Thoracic aorta endothelial cell (primary cell): Measurements from ENCODE around the genes MYOM3 and RCAN3.

DNA sequence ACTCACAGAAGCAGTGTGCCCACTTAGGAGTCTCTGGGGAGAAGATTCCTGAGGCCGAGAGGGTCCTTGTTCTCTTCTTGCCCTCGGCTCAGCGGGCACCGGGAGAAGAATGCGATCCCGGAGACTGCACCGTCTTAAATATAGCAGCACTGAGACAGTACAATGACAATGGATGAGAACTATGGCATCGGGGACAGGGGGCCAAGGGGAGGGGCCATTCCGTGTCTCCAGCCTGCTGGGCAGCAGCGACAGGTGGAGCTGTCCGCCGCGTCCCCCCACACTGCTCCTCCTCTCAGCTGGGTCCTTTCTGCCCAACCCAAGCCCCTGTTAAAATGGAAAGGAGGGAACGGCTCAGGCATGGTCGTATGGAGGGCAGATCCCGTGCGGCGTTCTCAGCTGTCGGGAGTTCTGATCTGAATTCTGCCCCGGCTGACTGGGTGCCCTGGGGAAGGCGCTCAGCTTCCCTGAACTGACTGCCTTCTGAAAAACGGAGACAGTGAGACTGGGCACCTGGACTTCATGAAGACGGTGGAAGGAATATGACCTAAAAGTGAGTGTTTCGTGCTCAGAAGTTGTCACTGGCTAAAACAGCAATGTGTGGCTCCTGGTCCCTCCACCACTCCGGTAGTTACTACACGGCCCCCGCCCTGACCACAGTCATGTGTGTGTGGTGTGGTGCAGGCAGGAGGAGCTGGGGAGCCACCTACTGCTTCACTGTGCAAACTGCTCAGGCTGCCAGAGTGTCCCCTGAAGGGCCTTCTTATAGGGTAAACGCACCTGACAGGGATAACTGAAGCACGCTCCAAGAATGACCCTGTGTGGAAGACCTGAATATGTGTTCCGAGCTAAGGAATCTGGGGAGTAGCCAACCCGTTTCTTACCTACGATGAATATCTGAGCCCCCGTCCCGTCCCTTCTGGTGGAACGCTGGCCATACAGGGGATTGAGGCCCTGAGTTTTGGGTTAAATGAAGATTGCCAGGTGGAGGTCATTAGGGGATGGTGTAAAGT, at the start of gene MYOM3:
Gene MYOM3 (minus strand): TSS at position 111 of the 1,010 bp plus-strand sequence.
- CAGE, long polyA plus RNA: no peak

DNA sequence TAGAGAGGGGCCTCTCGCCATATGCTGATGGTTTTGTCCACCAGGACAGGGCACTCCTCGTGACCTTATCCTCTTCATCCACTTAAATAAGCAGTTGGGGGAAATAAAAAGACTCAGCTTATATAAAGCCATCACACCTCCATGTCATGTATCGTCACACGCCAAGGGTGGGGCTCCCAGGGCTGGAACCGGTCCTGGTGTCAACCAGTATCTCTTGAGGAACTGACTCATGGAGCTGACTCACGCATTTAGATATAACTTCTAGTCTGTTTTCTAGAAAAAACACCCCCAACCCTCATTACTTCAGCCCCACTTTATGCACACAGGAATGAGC, 6.8 kb upstream of the IL22RA1 start:
- CAGE, long polyA plus RNA: no peak

- CAGE, long polyA plus RNA: no peak
Observed at GRCh38 chr1:24161097-24161697, 18.3 kb upstream of the IL22RA1 start.

- CAGE, long polyA plus RNA: no peak
Observed at GRCh38 chr1:24236199-24236679, 49.1 kb upstream of the IFNLR1 start.

GRCh38 chr1:24254667-24255165, 64.4 kb upstream of the GRHL3 start:
- CAGE, long polyA plus RNA: no peak

DNA sequence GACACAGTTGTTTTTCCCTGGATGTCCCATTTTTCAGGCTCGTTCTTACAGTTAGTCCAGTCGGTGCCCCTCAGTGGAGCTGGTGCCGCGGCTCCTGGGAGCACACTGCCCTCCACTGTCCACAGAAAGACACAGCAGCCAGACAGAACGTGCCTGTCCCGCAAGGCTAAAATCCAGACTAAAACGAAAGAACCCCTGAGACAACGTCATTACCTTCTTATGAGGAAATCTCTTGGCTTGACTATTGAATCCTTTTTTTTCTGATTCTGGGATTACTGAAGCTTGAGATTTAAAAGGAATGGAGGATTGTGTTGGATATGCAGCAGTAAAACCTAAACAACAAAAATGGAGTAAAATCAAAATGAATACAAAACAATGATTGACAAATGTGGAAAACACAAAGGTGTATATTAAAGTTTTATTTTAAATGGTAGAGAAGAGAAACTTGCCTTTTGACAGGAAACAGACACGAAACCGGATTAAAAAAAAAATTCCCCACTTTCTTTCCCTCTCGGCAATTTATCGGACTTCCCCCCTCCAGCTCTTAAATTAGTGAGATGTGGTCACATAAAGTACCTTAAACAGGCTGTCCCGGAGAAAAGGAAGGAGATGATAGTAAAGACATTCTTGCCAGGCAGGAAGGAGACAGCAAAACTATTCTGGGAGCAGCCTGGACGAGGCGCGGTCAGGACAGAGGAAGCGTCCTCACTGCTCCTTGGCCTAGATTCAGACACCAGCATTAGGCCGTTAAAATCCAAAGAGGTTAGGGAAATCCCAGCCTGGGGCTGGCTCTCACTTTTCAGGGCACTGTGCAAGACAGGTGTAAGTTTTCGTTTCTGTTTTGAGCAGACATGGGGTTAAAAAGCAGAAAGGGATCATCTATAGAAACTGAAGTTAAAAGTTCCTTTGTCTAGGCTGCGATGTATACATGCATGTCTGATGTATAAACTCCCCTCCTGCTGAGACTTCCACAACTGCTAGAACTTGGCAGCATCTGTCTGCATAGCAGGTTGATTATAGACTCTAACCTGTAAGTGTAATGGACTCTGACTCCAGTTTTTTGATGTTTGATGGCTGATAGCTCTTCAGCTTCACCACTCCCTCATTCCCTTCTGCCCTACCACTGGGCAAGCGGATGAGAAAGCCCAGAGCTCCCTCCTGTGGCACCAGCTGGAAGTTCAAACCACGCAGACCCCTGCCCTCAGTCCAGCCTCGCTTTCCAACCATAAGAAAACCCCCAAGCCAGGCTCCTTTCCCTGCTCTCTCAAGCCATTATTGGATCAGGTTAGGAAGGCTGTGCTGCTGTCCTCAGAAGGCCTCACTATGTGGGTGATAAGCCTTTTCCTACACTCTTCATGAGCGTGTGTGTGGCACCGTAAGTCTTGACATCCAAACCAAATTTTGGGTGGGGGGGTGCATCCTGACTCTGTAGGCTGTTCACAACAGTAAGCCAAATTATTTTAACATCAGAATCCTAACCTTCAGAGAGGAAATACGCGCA, 21.7 kb downstream of the STPG1 start:
- CAGE, long polyA plus RNA: no peak

DNA sequence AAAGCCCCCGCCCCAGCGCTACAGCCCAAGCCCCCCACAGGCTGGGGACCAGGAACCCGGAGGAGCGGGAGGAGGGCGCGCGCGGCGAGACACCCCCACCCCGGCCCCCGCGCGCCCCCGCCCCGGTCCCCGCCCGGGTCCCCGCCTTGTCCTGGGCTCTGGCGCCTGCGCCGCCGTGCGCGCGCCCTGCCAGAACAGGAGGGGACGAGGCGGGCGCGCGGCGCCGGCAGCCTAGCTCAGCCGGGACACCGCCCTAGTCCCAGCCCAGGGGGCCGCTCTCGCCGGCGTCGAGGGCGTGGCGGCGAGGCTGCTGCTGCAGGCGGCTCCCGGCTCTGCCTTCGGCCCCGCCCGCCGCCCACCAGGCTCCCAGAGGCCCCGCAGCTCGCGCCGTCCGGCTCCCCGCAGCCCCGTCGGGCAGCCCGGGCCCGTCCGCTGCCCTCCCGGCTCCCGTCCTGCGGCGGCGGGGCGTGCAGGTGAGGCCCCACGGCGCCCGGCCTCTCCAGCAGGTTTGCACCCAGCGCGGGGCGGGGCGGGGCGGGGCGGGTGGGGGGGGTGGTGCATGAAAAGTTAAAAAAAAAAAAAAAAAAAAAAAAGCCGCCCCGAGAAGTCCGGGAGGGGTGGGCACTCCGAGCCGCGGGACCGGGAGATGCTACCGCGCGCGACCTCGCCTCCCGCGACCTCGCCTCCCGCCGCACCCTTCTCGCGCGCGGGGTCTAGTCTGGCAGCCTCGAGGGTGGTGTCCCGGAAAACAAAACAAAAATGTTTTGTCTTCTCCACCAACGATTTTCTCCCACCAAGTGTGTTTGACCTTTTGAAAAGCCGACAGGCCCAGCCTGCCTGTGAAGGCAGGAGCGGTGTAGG, at the start of gene RCAN3:
Gene RCAN3 (plus strand): TSS at position 192 of the 861 bp plus-strand sequence.
- CAGE, long polyA plus RNA: no peak

DNA sequence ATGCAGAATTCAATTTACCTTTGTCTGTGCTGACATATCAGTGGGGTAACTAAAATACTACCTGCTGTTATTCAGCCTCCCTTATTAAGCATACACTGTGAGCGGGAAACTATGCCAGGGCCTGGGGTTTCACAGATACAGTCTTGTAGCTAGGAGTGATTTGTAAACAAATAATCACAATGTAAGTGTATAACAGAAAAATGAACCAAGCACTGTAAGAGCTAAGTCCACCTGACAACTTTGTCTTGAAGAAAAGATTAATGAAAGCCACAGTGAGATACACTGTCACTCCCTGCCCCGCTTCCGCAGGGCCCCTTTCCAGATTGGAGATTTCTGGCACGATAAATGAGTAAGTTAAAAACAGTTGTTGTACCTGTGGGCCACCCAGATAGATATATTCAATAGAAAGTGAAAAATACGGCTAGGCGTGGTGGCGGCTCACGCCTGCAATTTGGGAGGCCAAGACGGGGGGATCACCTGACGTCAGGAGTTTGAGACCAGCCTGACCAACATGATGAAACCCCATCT, 4.8 kb downstream of the RCAN3 start:
- CAGE, long polyA plus RNA: no peak

GRCh38 chr1:24514188-24514587, 11.6 kb downstream of the RCAN3 start:
- CAGE, long polyA plus RNA: no peak

- CAGE, long polyA plus RNA: no peak
Observed at GRCh38 chr1:24760688-24761151, 15.5 kb downstream of the CLIC4 start.

DNA sequence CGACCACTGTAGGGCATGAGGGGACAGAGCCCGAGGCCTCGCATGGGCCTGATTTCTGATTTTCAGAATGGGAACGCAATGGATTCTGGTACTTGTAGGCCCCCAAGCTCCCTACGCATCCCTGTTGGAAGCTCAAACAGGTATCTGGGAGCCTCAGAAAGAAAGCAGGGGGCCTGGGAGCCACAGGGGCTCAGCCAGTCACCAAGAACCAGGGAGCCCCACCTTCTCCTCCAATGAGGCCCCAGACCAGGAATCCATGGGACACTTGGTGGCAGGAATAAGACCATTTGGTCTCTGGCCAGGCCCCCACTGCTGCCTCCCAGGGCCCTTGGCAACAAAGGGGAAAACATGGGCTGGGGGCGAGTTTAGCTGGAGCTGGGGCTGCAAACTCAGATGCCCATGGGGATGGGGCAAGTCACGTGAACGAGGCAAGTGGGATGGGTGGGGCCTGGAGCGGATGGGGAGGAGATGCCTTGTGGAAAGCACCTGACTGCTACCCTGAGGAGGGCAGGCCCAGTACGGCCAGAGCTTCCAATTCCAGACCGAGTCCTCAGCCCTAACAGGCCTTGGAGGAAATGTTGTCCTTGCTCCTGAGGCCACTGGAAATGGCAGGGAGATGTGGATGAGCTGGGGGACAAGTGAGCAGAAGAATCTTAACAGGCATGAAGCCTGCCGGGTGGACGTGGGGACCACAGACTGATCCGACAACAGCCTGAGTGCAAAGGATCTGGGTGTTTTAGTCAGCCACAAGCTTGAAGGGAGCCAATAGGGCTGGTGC, 19.4 kb downstream of the RUNX3 start:
- CAGE, long polyA plus RNA: no peak

GRCh38 chr1:25020401-25020949, 90.4 kb upstream of the RUNX3 start:
- CAGE, long polyA plus RNA: no peak

DNA sequence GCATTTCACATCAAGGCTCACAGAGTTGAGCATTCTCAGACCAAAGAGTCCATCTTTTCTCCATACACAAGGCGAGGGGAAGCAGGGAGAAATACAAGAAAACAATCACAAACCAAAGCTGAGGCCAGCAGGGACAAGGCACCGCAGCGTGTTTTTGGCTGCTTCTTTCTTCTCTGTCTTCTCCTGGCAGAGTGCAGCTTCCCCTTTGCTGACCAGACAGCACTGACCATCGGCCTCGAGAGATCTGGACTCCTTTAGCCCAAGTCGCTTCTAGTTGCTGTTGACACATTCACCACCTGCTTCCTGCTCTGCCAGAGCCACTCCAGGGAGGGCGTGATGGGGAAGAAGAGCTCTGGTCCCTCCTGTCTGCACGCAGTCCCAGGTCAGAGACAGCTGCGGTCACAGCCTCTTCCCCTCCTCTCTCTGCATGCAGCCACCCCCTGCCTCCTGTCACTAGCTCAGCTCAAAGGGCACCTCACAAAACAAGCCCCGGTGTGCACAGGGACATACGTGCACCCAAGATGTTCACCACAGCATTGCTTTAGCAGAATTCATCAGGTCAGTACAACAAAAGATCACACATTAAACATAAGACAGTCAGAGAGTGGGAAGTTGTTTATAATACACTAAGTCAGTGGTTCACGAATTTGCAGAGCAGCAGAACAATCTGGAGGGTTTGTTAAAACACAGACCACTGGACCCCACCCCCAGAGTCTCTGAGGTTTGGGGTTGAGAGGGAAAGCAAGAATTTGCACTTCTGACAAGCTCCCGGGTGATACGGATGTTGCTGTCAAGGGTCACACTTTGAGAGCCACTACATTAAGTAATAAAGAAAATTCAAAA, 132.9 kb downstream of the SYF2 start:
- CAGE, long polyA plus RNA: no peak

DNA sequence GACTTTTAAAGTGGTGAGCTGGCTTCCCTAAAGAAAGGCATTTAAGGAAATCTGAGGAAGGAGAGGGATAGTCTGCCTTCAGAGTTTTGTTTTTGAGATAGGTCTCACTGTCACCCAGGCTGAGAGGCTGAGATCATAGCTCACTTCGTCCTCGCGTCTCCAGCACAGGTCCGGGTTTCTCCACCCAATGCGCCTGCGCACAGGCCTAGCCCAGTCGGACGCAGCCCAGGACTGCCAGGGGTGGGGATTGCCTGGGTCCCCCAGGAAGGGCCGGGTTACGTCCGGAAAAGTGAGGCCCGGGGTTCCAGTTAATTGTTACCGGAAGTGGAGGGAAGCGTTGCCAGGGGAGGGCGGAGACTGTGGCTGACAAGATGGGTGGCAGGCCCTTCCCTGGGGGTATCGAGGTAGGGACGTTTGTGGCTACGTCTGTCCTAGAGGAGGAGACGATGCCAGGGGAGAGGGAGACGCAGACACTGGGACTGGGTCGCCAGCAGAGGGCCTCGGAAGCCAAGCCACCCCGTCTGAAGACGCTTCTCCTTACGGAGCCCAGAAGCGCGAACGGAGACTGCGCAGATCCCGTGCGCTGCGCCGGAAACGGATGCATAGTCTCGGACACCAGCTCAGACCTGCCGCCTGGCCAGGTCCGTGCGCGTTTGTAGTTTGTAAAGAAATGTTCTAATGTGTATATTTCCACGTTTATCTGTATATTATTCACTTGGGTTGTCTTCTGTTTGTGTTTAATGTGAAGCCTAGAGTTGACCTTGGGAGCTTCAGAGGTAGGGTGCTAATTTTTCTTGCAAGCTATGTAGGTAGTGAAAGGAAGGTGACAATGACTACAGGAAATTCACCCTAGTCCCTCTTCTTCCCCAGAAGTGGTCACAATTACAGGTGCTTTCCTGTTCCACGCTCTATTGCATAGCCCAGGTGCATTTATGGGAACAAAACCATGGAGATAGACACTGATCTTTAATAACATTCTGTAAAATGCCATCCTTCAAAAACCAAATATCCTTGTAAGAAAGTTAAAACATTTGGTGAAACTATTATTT, 7.4 kb downstream of the RSRP1 start:
- CAGE, long polyA plus RNA: no peak

- CAGE, long polyA plus RNA: no peak
Observed at GRCh38 chr1:25338744-25339427, 752 bp downstream of the TMEM50A start.

GRCh38 chr1:25340329-25340740, 2.2 kb downstream of the TMEM50A start:
- CAGE, long polyA plus RNA: no peak

DNA sequence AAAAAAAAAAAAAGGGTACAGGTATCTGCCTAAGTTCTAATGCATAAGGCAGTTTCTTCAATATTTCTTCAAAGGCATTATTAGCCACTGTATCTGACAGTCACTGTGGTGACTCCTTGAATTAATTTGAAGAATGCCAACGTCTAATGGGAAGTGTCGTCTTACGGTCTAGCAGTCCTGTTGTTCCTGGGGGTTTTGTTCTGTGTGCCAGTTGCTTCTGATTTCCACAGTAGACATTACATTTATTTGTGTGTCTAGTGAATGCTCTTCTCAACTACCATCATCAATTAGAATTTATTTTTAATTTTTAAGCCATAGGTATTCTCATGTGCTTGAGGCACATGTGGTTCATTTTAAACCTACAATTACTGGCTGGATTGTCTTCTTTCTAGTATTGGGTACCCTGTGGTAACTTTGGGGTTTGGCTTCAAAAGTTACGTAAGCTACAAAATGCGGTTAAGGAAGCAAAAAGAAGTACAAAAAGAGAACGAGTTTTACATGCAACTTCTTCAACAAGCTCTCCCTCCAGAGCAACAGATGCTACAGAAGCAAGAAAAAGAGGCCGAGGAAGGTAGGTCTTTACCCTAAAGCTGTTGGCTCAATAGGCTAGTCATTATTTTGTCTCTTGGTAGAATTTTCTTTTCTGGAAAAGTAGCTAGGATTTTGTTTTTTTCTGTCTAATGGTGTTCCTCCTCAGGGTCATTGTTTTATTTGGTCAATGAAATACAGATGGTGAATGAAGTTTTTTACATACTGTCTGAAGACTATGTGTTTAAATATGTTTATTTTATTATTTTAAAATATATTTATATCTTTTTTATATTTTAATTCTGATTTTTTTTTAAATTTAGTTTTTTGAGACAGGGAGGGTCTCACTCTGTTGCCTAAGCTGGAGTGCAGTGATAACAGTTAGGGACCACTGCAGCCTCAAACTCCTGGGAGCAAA, 25.8 kb downstream of the MACO1 start:
- CAGE, long polyA plus RNA: no peak

GRCh38 chr1:25608368-25609133, 8.0 kb upstream of the MAN1C1 start:
- CAGE, long polyA plus RNA: no peak

GRCh38 chr1:25642516-25643054, 26.0 kb downstream of the MAN1C1 start:
- CAGE, long polyA plus RNA: no peak

DNA sequence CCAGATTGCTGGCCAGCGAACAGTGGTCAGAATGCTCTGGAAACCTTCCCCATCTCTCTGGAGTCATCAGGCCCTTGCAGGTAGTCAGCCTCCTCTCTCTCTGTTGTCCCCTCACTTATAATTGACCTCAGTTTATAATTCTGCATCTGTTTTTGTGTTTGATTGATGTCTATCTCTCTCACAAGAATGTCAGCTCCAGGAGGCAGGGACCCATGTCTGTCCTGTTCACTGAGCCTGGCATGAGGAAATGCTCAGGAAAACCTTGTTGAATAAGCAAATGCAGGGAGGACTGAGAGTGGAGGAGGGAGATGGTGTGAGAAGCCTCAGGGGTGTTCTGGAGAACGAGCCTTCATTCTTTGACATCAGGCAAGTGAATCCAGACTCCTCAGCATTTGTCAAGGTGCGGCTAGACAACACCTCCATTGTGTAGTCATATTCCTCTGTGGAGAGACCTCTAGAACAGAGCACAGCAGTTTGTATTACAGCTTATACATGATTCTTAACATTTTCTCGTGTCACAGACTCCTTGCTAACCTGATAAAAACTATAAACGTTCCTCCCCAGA, 45.5 kb downstream of the MAN1C1 start:
- CAGE, long polyA plus RNA: no peak